Occipital lobe (tissue), 2 donors: ENCODE results near the gene MSRB3.

DNA sequence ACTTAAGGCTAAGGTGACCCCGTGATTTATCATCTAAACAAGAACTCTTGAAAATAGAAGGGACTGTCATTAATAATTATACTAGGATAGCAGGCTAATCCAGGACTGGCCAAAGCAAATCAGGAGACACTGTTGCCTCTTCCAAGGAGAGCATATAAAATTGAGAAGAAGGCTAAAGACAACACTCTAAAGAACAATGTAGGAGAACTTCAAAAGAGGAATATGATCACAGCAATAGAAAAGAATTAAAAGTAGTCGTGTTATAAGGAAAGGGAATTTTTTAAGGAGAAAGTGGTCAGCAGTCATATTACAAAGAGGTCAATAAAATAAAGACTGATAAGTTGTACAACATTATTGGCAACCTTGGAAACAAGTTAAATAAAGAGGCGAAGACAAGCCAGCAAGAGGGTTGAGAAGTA is 79.4 kb upstream of the MON2 start:
- RAMPAGE, long total RNA = no peak

GRCh38 chr12:62604930-62605573 is 138.4 kb downstream of the MON2 start:
- RAMPAGE, long total RNA = no peak

GRCh38 chr12:63808803-63809148 is 29.1 kb downstream of the RXYLT1 start:
- RAMPAGE, long total RNA = no peak

GRCh38 chr12:64064941-64065367 is 157.1 kb downstream of the KICS2 start:
- RAMPAGE, long total RNA = no peak

- RAMPAGE, long total RNA = no peak
These were observed 1.5 kb downstream of the C12orf56 start for GRCh38 chr12:64389105-64389466.

DNA sequence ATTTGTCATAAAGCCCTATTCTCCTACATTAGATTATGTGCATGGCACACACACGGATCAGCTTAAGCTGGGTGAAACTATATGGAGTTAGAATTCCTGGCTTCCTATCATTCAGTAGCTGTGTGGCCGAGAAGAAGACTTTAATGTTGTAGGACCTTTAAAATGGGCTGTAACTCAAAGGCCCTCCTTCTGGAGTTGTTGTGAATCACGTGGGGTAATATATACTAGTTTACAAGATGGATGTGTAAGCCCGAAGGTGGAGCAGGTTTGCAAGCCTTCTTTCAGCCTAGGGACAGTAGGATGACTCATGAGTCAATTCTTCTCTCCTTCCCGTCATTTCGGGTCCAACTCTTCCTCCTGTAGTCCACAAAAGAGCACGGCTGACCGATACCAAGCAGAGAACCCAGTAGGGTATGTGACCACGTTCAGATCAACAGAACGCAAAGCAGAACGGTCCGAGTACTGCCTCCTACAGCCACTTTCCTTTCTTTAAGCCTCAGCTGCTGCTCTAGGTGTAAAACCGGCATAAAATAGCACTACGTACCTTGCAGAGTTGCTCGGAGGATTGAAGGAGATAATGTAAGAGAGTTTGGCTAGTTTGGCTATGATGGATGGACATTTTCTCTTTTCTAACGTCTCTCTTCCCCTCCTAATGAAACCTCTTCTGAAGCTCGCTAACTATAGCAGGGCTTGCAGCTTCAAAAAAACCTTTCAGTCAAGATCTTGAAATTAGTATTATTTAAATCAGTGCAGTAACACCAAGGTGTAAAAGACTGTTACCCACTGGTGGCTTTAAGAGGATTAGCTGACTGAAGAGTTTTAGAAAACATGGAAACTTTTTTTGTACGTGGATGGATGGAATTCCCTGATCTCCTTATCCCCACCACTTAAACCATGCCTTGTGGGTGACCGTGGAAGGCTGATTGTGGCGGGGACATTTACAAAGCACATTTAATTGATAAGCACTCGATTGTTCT is 1.2 kb upstream of the RASSF3 start:
- RAMPAGE, long total RNA = no peak

GRCh38 chr12:64610851-64611868 is 865 bp downstream of the RASSF3 start:
- RAMPAGE, long total RNA = no peak

- RAMPAGE, long total RNA = no peak
These were observed 21.8 kb downstream of the RASSF3 start for GRCh38 chr12:64631869-64632788.

GRCh38 chr12:65278363-65279197 is at the start of gene MSRB3:
MSRB3 (plus strand) TSS chr12:65278683.
- RAMPAGE, long total RNA = no peak

GRCh38 chr12:65640348-65641020 is 183.8 kb upstream of the HMGA2 start:
- RAMPAGE, long total RNA = no peak

- RAMPAGE, long total RNA = no peak
These were observed 1.7 kb downstream of the HMGA2 start for GRCh38 chr12:65825862-65826536.

GRCh38 chr12:65936325-65936840 is 112.1 kb downstream of the HMGA2 start:
- RAMPAGE, long total RNA = no peak

DNA sequence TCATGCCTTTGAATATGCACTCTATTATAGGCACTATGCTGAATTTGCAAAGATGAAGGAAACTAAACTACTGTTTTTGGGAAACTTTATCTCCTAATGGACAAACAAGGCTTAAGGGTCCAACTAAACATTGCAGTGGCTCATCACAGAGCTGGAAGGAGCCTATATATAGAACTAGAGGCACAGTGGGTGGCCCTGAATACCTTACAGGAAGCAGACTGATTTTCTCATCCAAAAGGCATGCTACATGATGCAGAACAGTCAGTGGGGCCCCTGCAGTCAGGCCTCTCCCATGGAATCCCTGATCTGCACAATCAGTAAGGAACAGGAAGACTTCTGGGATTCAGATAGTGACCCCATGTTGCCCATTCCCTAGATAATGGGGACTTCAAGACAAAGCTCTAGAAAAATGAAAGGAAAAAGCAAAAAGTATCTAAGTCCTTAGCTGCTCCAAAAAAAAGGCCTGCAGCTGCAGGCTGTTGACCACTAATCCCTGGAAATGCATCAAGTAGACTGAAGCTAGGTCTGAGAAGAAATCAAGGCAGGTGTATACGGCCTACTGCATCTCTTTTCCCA is 1.9 kb upstream of the LLPH start:
- RAMPAGE, long total RNA = no peak

- RAMPAGE, long total RNA = no peak
These were observed 1.3 kb downstream of the HELB start for GRCh38 chr12:66303507-66304037.

GRCh38 chr12:67592712-67592984 is 55.9 kb upstream of the DYRK2 start:
- RAMPAGE, long total RNA = no peak

GRCh38 chr12:67911101-67911765 is 248.3 kb downstream of the IFNG start:
- RAMPAGE, long total RNA = no peak

- RAMPAGE, long total RNA = no peak
These were observed 15.1 kb downstream of the RAP1B start for GRCh38 chr12:68625845-68626111.

- RAMPAGE, long total RNA = no peak
These were observed 22.2 kb downstream of the RAP1B start for GRCh38 chr12:68632650-68633597.

- RAMPAGE, long total RNA = no peak
These were observed 23.9 kb upstream of the MDM2 start for GRCh38 chr12:68784070-68784506.

DNA sequence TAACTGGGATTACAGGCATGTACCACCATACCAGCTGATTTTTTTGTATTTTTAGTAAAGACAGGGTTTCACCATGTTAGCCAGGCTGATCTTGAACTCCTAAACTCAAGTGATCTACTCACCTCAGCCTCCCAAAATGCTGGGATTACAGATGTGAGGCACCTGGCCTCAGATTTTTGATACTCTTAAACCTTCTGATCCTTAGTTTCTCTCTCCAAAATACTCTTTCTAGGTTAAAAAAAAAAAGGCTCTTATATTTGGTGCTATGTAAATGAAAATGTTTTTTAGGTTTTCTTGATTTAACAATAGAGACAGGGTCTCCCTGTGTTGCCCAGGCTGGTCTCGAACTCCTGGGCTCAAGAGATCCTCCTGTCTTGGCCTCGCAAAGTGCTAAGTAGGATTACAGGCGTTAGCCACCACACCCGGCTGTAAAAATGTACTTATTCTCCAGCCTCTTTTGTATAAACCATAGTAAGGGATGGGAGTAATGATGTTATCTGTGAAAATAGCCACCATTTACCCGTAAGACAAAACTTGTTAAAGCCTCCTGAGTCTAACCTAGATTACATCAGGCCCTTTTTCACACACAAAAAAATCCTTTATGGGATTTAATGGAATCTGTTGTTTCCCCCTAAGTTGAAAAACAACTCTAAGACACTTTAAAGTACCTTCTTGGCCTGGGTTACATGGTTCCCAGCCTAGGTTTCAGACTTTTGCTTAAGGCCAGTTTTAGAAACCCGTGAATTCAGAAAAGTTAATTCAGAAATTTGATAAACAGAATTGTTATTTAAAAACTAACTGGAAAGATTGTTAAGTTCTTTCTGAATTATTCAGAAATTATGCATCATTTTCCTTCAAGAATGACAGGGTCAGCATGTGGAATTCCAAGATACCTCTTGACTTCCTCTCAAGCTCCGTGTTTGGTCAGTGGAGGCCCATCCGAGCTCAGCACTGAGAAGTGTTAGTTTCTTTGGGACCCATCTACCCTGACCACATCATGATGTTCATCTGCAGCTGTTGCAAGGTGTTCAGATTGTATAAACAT is 33.3 kb downstream of the MDM2 start:
- RAMPAGE, long total RNA = no peak